Left lobe of liver (tissue), 1 donor: ENCODE data around the genes MZB1, DNAJC18, STING1, CXXC5 and NRG2.

- PRO-cap, result no peak
These were observed 18.5 kb upstream of the PAIP2 start for GRCh38 chr5:139323208-139323559.

DNA sequence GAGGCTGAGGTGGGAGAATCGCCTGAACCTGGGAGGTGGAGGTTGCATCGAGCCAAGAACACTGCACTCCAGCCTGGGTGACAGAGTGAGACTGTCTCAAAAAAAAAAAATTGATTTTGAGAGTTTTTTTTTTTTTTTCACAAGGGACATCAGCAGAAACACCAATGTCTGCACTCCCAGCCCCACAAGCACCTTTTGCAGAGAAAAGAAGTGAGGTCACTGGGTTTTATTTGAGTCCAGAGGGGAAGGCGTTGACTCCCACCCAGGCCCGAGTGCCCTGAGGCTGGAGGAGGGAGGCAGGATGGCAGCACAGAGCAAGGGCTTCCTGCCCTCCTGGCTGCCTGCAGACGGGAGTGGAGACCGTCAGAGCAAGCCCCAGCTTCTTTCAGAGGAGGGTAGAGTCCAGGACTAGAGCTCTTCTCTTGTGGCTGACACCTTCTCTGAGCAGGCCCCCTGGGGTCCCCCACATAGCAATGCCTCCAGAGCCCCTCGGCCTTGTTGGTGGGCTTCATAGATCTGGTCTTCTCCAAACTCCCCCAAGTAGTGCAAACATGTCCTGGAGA is 2.3 kb downstream of the MZB1 start:
- PRO-cap, result no peak

GRCh38 chr5:139389492-139390732 is at the start of gene MZB1:
MZB1 (minus strand) TSS chr5:139389913.
- PRO-cap, result no peak

DNA sequence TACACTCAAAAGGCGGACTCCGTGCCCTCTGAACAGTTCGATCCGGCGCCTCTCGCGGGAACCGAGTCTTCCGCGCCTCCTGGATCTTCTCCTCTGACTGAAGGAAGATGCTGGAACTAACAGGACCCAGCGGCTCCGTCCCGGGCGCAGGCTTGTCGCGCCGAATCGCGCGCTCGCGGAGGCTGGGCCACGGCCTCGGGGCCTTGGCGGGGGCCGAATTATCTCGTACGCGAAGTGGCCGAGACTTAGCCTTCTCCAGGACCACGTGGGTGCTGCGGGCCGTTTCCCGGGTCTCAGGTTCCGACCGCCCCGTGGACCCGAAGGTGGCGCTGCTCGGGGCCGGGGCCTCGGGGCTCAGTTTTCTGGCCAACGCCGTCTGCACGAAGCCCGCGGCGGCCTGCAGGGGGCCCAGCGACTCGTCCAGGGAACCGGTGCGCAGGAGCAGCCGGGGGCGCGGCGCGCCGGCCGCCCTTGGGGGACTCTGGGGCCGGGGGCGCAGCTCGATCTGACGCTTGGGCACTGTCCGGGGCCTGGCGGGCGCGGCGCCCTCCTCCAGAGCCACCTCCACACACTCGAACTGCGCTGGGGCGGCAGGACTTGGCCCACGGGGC is 849 bp downstream of the PROB1 start:
- PRO-cap, result no peak

DNA sequence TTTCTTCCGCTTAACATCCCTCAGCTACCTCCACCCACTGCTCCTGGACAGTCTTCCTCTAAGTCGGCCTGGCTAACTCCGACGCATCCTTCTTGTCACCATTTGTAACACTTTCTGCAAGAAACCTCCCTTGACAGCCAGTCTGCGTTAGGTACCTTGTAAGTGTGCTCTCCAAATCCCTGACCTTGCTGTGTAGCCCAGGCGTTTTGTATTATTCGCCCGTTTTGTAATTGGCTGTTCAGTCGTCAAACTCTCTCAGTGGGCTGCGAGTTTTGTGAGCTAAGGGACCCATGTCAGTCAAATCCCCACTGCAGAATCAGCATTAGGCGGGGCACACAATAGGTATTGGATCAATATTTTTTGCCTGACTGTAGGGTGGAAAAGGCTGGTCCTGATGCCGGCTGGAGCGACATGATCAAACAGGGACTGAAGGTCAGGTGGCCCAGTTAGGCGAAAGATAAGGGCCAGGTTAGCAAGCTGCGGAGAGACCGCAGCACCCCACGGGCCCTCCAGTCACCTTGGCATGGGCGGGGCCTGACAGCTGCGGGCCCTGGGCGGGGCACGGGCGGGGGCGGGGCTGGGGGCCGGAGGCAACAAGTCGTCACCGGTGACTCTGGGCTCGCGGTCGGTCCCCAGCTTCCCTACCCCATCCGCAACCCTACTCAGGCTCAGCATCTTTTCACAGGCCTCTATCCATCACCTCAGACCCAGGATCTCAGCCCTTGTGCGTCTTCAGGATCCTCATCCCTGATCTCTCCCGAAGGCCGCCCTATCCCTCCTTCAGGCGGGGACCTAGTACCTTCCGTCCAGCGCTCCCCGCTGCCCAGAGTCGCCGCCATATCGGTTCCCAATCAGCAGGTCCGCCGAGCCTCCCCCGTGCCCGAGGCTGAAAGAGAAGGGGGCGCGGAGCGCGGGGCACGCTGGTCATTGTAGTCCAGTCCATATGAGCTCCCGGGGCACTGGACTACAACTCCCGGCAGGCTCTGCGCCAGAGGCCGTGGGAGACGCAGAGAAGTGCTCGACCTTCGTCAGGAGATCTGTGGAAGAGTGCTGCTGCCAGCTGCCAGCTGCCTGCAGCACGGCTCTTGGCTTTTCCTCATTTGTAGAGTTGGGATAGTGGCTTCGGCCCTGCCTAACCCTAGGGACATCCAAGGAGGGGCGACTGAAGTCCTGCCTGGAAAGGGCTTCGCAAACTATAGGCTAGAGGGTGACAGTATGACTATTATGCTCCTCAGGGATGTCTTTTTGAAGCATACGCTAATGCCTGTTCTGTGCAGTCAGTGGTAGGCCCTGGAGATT is at the start of gene DNAJC18:
Gene DNAJC18, minus strand, starts transcription at position 919 of the 1,299 bp plus-strand sequence.
- PRO-cap, result unidirectional peak, plus-strand start at position 574 of the sequence; unidirectional peak, plus-strand start at position 601 of the sequence; bidirectional peak, plus-strand start at position 1,031 of the sequence, minus-strand start at position 877 of the sequence

DNA sequence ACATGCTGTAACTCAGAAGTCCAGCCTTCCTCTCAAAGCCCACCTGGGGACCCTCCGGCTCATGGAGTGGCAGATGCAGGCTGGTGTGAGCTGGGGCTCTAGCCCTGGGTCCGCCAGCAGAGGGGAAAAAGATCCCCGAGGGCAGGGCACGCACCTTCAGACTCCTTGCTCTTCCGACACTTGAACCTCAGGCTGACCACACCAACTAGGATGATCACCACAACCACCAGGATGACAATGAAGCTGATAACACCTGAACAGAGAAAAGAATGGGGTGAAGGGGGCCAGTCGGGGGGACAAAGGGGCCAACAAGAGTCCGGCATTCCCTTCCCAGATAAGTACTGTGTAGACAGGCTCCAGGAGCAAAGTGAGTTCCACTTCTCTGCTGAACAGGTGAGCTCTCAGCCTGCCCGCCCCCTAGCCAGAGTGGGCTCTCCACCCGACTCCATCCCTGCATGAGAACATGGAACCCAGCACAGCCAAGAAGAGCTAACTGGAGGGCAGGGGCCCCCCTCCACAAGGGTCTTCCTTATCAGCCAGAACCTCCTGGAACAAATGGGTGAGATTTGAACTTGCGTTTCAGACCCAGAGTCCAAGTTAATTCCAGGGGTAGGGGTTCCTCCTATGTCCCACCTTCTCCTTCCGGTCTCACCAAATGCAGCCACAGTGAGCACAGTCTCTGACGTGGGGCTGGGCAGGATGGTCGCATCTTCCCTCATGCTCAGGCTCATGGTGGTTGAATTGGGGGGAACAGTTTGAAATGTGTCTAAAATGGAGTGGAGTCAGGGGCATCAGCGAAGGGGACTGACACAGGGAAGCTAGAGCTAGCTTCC is 7.7 kb downstream of the ECSCR start:
- PRO-cap, result no peak

DNA sequence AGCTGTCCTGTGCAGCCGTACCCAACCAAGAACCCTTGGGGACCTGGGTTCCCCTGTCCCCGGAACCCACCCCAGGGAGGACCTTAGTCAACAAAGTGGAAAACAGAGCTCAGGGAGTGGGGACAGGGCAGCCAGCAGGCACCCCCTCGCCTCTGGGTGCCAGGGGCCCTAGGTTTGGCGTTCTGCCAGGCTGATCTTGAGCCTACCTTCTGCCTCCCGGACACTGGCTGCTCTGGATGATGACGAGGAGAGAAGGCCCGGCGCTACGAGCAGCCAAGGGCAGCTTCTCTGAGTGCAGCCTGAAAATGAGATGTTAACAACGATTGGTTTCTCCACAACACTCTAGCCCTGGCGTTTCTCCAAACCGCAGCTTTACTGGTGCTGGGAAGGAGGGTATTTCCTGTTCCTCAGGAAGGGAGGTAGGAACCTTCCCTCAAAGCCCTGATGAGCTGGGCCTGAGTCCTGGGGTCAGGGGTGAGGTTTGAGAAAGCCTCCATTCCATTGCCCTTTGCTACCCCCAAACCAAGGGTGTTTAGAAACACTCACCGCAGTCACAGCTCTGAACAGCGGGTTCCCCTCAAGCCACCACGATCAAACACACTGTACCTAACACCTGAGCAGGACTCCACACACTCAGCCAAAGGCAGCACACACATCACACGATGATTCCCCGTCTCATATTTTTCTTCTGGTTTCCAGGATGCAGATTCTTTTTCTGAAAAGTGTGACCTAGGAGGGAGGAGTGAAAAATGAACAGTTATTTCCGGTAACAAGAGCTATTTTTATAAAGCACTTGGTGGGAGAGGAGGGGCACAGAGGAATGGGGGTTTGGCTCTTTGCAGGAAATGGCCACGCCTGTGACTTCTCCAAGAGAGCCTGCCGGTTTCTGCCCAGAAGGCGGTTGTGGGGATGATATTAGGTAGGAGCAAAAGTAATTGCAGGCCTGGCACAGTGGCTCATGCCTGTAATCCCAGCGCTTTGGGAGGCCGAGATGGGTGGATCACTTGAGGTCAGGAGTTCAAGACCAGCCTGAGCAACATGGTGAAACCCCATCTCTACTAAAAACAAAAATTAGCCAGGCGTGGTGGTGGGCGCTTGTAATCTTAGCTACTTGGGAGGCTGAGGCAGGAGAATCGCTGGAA is at the start of gene STING1:
Gene STING1, minus strand, starts transcription at position 755 of the 1,142 bp plus-strand sequence.
- PRO-cap, result unidirectional peak, minus-strand start at position 307 of the sequence

- PRO-cap, result no peak
These were observed 5.3 kb downstream of the UBE2D2 start for GRCh38 chr5:139566478-139566860.

DNA sequence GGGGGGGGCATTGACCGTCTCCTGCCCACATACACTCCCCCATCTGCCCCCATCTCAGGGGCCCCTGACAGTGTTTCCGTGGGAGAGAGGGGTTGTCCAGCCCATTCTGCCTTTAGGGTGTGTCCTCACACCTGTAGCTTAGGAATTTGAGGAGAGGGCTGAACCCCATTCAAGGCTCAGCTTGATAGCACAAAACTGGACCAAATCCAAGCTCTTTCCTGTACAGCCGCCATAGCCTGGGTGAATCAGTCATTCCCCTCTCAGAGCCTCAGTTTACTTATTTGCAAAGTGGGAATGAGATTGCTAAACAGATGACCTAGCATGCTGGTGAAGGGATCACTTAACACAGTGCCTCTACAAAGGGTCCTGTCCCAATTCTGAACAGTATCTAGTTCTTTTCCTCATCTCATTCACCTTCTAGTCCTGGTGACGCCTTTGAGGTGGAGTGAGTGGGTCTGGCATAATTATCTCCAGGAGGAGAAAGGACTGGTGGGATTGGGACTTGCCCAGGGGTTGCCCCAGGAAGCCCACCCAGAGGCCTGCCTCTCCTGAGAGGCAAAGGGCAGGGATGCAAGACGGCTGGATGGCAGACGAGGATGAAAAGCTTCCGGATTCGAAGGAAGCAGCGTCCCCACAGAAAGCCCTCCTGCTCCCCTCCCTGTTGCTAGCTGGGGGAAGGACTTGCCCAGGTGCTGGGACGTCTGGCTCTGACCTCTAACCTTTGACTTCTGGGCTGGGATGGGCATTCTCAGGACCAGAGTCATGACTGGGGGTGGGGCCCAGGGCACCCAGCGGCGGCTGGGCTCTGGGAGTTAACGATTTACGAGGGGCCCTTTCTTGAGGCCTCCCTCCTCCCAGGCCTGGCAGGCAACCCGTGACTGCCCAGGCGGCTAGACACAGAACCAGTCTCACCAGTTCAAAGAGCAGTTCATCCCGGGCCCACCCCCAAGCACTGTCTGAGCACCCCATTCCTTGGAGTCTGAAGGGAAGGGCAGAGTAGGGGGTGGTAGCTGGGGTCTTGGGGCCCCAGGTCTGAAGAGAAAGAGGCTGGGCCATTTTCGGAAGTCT is 5.5 kb upstream of the CXXC5 start:
- PRO-cap, result unidirectional peak, plus-strand start at position 866 of the sequence; unidirectional peak, plus-strand start at position 926 of the sequence

- PRO-cap, result unidirectional peak, plus-strand start at chr5:139647030
These were observed 860 bp upstream of the CXXC5 start for GRCh38 chr5:139646942-139648036.

DNA sequence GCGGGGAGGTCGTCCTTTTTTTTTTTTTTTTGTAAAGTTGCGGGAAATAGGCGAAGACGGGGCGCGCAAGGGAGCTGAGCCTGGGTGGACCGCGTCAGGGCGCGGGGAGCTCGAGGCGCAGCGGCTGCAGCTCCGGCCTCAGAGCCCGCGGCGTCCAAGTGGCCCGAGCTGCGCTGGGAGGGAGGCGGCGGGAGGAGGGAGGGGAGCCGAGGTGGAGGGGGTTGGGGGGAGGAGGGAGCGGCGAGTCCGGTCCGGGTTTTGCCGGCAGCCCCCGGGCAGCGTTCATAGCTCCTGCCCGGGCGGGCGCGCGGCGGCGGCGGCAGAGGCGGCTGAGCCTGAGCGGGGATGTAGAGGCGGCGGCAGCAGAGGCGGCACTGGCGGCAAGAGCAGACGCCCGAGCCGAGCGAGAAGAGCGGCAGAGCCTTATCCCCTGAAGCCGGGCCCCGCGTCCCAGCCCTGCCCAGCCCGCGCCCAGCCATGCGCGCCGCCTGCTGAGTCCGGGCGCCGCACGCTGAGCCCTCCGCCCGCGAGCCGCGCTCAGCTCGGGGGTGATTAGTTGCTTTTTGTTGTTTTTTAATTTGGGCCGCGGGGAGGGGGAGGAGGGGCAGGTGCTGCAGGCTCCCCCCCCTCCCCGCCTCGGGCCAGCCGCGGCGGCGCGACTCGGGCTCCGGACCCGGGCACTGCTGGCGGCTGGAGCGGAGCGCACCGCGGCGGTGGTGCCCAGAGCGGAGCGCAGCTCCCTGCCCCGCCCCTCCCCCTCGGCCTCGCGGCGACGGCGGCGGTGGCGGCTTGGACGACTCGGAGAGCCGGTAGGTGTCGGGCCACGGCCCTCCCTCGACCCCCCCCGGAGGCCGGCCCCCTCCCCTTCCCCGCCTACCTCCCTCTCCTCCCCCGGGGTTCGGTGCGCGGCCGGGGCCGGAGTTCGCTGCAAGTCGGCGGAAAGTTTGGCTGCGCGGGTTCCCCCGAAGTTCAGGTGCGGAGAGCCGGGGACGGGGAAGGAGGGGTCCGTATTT is at the start of gene CXXC5:
Gene CXXC5, plus strand, starts transcription at position 313 of the 1,013 bp plus-strand sequence.
- PRO-cap, result bidirectional peak, plus-strand start at position 322 of the sequence, minus-strand start at position 156 of the sequence; bidirectional peak, plus-strand start at position 904 of the sequence, minus-strand start at position 798 of the sequence

DNA sequence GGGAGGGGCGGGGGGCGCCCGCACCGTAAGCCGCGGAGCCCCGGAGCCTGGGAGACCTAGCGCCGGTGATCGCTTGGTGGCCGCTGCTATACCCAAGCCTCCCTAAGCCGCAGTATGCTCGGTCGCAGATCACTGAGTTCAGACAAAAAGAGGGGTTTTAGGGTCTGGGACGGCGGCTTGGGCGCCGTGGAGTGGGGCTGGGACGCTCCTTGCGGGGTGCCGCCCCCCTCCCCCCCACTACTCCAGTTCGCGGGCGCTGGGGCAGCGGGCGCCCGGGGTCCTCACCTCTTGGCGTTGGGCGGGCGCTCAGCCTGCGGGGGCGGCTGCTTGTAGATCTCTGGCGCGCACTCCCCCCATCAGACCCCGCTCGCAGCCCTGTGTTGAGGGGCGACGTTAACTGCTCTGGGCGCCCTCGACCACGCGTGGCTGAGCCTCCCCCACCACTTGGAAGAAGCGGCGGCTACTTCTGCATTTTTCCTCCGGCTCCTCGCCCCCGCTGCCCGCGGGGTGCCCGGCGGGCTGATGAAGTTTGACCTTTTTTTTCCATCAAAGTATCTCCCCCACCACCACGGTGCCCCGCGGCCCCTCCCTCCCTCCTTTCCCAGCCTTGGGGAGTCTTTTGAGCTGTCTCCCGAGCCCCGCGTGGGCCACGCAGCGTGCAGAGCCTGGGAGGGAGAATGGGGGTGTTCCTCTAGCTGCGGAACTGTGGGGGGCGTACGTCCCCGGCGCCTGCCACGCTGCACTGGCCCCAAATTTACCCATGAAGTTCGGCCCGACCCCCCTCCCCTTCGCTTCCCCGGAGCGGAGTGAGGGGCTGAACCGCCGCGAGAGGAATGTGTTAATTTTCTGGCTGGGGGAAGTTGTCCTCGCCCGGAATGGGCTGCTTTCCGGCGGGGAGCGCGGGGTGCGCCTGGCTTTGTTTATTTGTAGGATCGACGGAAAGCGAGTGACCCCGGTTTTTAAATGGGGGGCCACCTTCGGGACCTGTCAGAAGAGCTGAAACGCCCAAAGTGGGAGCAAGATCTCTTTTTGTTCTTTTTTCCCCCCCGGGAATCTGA is 1.2 kb downstream of the CXXC5 start:
- PRO-cap, result no peak

GRCh38 chr5:139658875-139659676 is 10.9 kb downstream of the CXXC5 start:
- PRO-cap, result bidirectional peak, plus-strand start at chr5:139659337, minus-strand start at chr5:139659206

DNA sequence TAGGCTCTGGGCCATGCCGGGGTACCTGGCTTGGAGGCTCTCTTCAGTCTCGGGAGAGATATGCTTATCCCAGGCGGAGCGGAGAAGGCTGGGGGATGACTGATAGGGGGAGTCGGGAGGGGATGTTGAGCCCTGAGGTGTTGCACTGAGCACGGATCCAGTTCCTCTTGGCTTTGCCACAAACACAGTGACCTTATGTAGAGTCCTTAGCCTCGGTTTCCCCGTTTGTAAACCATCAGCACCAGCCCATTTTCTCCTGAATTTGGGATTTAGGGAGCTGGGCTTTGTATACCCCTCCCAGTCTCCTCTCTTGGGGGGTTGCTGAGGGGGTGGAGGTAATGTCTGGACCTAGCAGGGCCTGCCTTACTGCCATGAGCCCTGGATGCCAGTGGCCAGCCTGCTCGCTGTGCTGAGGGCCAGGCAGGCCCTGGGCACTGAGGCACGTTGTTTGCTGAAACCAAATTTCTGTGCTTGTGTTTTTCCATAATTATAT is 20.6 kb downstream of the CXXC5 start:
- PRO-cap, result no peak

GRCh38 chr5:139697964-139698212 is 49.7 kb downstream of the CXXC5 start:
- PRO-cap, result no peak

- PRO-cap, result no peak
These were observed 50.4 kb downstream of the CXXC5 start for GRCh38 chr5:139698420-139699153.

- PRO-cap, result bidirectional peak, plus-strand start at chr5:139848340, minus-strand start at chr5:139848217
These were observed 52.4 kb downstream of the PSD2 start for GRCh38 chr5:139847562-139848834.

DNA sequence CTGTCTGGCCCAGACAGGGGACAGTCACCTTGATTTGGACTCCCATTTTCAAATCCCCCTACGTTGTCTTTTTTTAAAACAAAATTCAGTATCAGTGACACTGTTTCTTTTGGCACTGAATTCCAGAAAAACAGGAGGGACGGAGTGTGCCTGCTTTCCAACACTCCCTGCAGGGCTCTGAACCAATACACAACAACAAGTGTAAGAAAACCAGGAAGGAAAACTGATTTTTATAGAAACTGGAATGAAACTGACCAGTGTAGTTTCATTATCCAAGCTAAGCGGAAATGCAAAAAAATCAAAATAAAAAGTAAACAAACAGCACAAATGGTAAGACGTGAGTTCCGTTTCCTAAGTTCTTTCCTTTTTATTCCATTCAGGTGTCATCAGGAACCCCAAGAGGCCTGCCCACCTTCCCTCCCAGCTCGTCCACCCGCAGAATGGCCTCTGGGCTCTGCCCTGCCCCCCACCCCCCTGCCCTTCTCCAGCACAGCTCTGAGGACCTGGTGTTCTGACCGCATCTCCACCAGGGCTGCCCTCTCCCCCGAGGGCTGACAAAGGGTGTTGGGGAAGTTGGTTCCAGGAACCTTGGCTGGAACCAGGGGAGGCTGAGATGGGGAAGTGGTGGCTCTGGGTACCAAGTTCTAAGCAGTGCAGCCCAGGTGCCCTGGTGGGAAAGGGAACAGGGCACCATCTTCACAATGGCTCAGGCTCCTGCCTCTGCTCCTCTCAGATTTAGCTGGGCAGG is 73.6 kb downstream of the PSD2 start:
- PRO-cap, result no peak

DNA sequence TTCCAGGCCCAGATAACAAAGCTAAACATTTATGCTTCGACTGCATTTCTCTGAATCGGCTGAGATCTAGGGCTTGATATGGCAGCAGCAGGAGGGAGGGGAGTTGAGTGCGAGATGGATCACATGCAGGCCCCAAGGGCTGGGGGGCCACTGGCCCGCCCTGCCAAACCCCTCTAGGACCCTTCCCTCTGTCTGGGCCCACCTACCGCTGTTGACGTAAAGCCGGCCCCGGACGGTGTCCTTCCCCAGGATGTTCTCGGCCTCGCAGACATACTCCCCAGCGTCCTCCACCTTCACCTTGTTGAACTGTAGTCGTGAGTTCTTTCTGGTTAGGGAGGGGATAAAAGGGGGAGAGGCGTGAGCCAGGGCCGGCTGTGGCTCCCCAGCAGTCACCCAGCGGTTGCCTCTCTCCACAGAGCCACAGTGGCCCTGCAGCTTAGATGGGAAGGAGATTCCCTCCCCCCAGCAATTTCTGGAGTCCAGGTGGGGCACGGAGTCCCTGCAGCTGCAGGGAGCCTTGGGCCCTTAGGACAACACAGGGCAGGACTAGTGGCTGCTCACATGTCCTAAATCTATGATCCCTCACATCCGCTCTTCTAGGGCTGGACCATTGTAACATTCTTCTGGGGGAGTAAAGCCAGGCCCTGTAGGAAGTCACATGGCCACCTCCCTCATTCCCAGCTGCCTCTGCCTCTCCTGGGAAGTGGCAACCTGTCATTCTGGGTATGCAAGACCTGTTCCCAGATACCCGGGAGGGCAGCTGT is 85.2 kb downstream of the PSD2 start:
- PRO-cap, result no peak

DNA sequence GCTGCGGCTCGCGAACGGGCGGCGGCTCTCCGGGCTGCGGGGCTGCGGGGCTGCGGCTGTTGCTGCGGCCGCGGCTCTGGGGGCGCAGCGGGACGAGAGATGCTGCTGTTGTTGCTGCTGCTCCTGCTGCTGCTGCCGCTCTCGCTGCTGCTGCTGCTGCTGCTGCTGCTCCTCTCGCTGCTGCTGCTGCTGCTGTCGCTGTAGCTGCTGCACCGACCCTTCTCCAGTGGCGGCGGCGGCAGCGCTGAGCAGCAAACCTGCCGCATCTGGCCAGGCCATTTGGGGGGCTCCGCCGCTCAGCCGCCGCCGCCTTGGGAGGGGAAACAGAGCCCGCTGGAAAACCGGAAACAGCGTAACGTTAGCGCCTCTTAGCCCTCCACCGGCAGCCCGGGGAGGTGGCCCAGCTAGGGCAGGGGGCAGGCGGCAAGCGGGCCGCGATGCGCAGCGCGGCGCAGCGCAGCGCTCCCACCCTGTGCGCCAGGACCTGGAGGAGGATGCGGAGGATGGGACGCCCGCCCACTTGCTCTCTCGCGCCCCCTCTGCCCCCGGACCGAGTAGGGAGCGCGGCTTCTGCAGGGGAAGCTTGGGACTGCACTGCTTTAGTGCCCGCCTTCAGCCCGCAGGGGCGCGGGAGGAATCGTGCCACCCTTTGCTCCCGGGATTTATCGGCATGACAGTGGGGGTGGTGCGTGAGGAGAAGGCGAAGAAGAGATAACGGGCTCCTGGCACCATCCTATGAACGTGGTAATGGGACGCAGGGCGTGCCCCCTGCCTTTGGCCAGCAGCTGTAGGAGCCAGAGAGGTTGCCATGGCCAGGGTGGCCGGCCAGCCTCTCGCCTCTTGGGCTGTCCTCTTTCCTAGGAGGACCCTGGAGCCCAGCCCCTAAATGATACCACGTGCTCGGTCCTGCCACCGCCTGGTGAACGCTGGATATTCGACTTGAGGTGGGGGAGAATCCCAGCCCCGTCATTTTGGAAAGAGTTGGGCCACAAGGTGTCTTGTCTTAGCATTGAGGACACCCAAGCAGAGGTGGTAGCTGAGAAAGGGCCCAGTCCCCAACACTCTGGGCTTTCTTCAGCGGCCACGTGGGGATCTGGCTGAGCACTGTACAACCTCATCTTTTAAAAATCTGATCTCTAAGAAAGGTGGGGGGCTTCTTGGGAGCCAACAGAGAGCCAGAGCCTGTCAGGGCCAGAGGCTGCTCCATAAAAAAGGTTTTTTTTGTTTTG is at the start of gene NRG2:
Gene NRG2, minus strand, starts transcription at position 496 of the 1,229 bp plus-strand sequence.
- PRO-cap, result no peak